M059J (cell line): ENCODE measurements around a stretch of chr19.

DNA sequence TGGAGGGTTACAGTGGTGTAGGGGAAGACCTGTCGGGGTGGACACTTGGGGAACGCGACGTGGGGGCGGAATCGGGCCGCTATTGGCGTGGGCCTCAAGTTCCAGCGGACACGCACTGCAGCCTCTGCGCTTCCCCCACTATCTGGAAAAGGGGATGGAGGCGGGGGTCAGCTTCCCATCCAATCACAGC is 939 bp upstream of the UBE2M start:
- RAMPAGE, long total RNA = no peak